ENCODE measurements around a stretch of chr20.

GRCh38 chr20:62622838-62623163, 19.5 kb upstream of the SLCO4A1 start:
- PRO-cap: no peak

DNA sequence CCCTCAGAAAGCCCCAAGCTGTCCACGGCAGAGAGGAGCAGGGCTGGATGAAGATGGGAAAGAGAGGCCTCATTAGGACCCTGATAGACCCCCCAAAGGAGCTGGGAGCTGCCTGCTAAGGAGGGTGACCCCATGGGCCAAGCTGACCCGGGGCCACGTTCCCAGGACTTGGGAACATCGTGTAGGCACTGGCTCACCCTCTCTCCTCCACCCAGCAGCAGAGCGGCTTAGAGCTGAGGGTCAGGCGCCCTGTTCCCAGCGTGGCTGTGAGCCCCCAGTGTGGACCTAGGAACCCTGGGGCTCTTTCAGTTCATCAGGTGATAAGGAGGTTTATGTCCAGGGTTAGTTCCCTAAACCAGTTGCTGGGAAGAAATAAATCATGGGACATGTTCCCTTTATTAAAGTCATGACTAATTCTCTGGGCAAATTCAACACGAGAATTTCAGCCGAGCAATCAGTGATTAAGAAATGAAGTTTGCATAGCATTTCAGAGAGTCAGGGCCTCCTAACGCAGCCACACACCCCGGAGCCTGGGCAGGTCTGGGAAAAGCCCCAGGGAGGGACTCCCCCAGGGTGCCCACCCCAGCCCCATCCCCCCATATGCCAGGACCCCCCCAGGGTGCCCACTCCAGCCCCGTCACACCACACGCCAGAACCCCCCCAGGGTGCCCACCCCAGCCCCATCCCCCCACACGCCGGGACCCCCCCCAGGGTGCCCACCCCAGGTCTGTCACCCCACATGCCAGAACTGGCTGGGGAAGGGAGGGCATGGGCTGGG, 20.0 kb downstream of the SLCO4A1 start:
- PRO-cap: no peak

DNA sequence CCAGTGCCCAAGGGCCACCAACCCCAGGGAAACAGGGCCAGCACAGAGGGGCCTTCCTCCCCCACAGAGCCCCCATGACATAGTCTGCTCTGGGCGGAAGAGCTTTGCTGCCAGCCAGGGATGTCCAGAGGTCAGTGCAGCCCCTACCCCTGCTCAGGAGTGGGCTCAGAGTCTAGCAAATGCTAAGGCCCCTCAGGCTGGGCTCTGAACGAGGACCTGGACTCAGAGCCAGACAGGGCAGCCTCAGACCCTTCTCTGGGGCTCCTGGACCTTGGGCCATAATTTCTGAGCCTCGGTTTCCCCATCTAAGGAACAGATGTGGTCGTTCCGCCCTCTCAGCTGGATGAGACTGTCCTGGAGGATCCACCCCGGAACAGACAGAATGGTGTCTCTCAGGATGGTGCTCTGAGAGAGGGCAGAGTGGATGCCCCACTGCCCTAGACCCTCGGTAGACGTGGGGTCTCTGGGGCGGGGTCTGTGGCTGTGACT, 34.3 kb upstream of the MRGBP start:
- PRO-cap: no peak

- PRO-cap: unidirectional peak, minus-strand start at chr20:62805754
Measured at GRCh38 chr20:62805138-62805844, 656 bp downstream of the OGFR start.

GRCh38 chr20:62818271-62818881, 1.5 kb downstream of the COL9A3 start:
- PRO-cap: no peak

DNA sequence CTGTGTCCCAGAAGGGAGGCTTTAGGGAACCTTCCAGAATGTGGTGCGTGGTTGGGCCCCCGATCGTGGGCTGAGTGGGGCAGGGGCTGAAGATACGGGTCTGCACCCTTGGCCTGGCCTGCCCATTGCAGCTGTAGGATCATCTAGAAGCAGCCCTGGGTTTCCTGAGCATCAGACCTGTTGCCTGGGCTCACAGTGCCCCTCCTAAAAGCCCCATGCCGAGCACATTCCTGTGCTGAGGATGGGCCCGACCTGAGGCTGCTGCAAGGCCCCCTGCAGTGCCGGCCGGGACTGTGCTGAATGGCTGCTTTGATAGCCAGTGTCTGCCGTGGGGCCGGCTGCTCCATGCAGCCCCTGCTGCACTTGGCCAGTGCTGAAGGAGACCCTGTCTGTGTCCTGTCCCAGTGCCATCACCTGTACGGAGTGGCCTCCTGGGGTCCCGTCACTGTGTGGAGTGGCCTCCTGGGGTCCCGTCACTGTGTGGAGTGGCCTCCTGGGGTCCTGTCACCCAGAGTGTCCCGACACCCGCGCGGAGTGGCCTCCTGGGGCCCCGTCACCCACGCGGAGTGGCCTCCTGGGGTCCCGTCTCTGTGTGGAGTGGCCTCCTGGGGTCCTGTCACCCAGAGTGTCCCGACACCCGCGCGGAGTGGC, 6.8 kb downstream of the COL9A3 start:
- PRO-cap: no peak

GRCh38 chr20:62844208-62845204, 17.1 kb downstream of the TCFL5 start:
- PRO-cap: no peak

GRCh38 chr20:62878100-62878606, 16.5 kb upstream of the TCFL5 start:
- PRO-cap: no peak

- PRO-cap: no peak
Measured at GRCh38 chr20:62900116-62901261, 25.8 kb downstream of the DIDO1 start.

- PRO-cap: no peak
Measured at GRCh38 chr20:62901869-62902176, 24.5 kb downstream of the DIDO1 start.

GRCh38 chr20:62914836-62915501, 11.3 kb downstream of the DIDO1 start:
- PRO-cap: unidirectional peak, minus-strand start at chr20:62915069

- PRO-cap: no peak
Measured at GRCh38 chr20:62928942-62929869, 2.9 kb upstream of the DIDO1 start.

- PRO-cap: no peak
Measured at GRCh38 chr20:62963515-62964186, 11.1 kb downstream of the SLC17A9 start.

DNA sequence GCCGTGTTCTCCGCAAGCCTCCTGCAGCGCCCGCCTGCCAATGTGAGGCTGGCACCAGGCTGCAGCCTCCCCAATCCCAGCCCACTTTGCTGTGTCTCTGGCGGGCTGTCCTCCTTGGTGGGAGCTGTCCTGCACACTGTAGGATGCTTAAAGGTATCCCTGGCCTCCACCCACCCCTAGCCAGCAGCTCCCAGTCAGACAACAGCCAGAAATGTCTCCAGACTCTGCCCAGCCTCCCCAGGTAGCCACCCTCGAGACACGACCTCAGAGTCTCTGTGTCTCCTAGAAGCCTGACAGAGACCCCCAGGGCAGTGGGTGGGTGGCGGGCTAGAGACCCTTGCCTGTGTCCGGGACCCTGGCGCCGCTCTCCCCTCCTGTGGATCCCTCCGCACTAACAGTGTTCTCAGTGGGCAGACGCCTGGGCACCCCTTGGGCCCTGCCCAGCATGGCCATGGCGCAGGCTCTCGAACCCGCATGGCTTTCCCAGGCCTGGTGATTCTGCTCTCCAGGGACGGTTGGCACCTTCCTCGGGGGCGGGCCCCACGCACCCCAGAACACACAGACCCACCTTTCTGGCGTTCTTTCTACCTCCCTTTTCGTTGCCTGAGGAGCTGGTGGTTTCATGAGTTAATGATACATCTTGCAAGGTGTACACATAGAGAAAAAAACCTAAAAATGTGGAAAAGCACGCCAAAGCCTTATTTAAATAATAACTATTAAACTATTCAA, 15.5 kb downstream of the SLC17A9 start:
- PRO-cap: no peak

GRCh38 chr20:63102978-63103593, 96.3 kb upstream of the BHLHE23 start:
- PRO-cap: no peak

DNA sequence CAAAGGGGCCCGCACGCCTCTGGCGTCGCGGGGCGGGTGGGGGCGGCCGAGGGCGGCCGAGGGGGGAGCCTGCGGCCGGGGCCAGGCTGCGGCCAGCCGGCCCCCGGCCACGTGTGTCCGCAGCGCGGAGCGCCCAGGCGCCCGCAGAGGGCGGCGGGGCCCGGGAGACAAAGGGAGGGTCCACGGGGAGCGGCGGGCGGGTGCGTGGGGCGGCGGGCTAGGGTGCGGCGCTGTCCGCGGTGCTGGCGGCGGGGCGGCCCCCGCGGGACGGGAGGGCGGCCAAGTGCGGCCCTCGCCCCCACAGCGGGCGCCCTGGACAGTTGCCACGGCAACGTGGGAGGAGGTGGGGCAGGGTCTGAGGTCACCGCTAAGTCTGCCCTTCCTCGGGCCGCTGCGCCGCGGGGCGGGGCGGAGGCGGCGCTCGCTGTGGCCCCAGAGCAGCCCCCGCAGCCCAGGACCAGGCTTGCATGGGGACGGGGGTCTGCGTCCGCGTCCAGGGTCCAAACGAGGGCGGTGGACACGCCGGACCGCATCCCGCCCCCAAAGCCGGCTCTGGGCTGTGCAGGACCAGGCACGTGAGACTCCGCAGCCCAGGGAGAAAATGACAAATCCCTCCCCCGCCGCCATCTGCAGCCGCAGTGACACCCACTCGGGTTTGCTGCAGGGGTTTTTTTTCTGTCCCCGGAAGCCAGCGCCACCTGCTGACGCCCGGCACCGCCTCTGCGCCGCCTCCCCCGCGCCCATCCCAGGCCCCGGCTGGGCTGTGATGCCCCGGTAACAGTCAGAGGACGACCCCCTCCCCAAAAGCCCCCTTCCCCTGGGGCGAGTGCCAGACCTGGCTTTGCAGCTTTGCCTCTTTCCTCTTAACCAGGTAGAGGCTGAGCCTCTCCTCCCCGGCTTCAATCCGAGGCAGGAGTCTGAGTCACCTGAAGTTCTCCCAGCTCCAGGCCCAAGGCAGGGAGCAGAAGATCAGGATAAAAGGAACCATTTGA, 36.9 kb downstream of the YTHDF1 start:
- PRO-cap: no peak

GRCh38 chr20:63252920-63254052, 977 bp downstream of the NKAIN4 start:
- PRO-cap: no peak

- PRO-cap: no peak
Measured at GRCh38 chr20:63321120-63321838, 28.3 kb downstream of the COL20A1 start.

DNA sequence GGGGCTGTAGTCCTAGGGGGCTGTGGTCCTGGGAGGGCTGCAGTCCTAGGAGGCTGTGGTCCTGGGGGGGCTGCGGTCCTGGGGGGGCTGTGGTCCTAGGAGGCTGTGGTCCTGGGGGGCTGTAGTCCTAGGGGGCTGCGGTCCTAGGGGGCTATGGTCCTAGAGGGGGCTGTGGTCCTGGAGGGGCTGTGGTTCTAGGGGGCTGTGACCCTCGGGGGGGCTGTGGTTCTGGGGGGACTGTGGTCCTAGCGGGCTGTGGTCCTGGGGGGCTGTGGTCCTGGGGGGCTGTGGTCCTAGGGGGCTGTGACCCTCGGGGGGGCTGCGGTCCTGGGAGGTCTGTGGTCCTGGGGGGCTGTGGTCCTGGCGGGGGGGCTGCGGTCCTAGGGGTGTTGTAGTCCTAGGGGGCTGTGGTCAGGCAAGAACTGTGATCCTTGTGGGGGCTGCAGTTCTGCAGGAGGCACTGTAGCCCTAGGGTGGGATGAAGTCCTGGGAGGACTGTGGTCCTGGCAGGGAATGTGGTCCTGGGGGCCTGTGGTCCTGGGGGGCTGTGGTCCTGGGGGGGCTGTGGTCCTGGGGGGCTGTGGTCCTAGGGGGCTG, 7.4 kb downstream of the CHRNA4 start:
- PRO-cap: no peak

GRCh38 chr20:63432592-63432992, 39.9 kb downstream of the KCNQ2 start:
- PRO-cap: no peak